Osteocyte (in vitro differentiated cells): ENCODE measurements around the gene GNPNAT1.

- PRO-cap = no peak
Observed at GRCh38 chr14:51547242-51547765, 104.4 kb upstream of the FRMD6 start.

DNA sequence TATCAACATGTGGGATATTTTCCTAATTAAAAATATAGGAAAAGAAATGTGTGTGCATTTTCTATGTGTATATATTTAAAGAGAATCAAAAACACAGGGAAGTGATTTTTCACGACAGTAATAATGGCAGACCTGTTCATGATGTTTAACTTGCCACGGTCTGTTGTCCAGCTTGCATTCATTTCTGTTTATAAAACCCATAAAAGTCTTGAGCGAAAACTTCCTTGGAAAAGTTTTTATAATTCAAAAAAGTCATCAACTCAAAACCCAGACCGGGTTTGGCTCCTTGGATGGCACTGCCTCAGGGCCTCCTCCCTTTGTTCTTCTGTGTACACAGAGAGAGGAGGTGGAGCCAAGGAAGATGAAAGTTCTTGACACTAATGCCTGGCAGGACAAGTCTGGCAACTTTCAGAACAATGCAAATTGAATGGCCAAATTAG is 86.9 kb upstream of the FRMD6 start:
- PRO-cap = no peak

DNA sequence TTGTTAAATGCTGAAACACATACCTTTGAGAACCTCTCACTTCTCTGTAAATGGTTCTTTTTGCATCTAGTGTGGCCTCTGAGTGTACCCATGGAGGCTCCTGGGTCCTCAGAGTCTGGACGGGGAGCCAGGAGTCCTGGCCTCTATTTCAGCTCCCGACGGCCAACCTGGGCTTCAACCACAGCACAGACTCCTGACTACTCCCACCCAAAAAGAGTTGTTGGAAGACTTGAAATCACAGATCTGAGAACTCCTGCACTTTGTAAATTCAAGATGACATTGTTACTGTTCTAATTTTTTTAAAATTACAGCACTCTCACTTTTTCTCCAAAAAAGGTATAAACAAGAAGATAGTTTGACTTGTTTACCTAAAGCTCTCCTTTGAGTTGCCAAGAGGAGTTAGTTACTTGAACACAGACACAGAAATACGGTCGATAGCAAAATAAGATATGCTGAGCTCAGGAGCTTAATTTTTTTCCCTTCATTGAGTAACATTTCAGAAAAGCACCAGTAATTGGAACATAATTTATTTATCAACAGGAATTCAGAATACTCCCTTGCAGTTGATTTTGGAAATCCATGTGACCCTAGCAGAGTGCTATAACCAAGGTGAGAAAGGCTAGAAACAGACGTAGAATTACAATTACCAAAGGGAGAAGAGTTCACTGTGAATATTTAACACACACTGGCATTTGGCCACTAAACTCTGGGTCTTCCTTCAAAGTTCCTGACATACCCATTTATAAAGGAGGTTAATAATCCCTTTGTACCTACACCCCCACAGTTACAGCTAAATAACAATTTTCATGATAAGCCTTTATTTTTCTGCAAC is 51.7 kb upstream of the FRMD6 start:
- PRO-cap = no peak

- PRO-cap = no peak
Observed at GRCh38 chr14:51789583-51789999, 70.8 kb upstream of the GNG2 start.

- PRO-cap = no peak
Observed at GRCh38 chr14:51855095-51855454, 5.3 kb upstream of the GNG2 start.

DNA sequence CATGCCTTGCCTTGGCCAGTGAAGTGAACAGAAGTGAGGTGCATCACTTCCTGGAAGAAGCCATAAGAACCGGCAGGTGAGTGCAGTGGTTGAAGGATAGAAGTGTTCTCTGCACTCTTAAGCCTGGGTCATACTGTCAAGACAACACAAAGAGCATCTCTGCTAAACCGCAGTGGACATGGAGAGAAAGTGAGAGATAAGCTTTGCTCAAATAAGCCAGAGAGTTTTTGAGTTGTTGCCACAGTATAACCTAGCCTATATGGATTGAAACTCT is 11.5 kb downstream of the GNG2 start:
- PRO-cap = no peak

DNA sequence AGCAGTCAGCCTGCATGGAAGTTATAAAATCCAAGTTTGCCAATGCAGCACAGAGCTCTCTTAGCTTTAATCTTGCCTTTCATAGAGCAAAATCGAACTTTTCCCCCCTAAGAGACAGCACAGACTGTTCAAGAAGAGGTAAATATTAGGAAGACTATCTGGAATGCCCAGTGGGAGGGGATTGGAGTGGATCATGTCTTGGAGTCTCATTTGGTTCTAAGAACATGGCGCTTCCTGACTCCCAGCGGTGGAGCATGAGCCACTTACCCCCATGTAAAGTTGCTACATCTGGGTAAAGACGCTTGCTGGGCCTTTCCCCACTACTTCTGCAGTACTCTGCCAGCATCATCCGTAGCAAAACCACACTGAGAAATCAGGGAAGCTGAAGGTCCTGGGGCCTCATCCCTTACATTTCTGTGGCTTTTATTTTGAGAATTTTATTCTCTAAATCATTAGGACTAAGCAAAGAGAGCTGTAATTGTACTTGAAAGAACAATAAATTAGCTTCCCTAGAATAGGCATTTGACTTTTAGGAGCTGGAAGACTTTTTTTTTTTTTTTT is 20.8 kb downstream of the GNG2 start:
- PRO-cap = no peak

GRCh38 chr14:51932653-51933106 is 56.7 kb upstream of the RTRAF start:
- PRO-cap = no peak

- PRO-cap = no peak
Observed at GRCh38 chr14:51940046-51940414, 49.3 kb upstream of the RTRAF start.

DNA sequence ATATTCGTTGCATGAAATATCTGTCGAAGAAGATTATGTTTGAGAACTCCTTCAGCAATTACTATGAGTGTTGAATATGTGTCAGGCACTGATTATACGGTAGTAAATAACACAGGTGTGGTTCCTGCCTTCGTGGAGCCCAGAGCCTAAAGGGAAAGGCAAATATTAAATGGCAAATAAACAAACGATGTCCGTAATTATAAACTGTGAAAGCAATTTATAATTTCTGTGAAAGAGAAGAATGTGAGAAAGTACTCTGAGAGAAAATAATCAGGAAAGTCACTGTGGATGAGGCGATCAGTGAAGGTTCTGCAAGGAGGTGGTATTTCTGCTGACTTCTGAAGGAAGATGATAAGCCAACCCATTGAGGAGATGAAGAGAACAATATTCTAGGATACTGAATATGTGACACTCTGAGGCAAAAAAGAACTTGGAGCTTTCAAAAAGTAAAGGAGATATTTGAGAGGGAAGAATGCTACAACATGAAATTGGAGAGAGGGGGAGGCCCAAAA is 27.9 kb upstream of the RTRAF start:
- PRO-cap = no peak

DNA sequence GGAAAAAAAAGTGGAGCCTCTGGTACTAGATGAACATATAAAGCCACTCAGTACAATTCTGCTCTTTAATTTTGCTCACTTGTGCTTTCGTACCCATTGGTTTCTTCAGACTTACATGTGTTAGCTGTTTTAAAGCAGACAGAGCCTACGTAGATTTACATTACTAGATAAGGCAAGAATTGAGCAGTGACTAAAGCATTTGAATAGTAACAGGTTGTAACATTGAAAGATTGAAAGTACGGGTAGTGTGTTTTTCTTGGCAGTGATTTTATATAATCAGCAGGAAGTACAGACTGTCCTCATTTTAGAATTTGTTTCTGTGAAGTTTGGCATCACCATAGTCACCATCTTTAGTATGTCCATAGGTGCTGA is 13.9 kb downstream of the RTRAF start:
- PRO-cap = no peak

DNA sequence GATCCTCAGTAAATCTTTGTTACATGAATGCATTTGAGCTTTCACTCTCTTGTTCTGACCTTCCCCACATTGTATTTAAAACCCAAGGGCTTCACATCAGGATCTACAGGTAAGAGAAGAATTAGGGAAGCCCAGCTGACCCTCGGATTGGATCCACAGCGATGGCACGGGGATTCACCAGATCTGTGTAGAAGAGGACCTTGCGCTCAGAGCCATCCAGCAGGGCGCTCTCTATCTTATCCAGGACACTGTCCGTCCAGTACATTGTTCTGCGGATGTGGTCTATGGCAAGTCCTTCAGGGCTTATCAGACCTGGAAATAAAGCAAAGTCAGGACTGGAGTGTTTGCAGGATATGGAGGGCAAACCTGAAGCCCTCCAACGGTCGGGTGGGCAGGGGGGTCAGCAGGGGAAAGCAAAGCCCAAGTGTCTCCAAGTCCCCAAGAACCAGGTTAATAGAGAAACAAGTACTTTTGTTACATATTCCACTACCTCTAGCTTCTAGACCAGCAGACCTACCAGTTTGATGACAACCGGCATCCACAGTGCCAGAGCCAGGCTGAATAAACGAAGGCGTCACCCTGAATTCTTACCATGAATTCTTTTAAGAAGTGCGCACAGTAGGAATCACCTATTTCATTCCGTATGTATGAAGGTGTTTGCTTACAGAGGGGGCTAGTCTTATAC is 21.5 kb downstream of the RTRAF start:
- PRO-cap = no peak

- PRO-cap = no peak
Observed at GRCh38 chr14:52013252-52013566, 23.9 kb downstream of the RTRAF start.

DNA sequence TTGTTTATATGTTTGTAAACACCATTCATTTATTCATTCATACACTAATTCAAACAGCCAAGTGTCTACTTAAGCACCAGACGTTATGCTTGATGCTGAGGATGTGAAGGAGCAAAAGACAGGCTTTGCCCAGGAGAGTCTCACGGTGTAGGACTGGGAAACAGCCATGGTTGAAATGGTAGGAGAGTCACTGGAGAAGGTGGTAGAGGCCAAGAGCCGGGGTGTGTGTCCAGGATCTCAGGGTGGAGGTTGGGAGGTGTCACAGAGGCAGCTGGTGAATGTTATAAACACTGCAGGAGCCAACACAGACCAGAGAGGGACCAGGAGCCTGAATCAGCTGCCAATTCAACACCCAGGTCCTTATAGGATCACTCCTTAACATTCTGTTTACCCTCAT is 7.5 kb downstream of the NID2 start:
- PRO-cap = no peak

DNA sequence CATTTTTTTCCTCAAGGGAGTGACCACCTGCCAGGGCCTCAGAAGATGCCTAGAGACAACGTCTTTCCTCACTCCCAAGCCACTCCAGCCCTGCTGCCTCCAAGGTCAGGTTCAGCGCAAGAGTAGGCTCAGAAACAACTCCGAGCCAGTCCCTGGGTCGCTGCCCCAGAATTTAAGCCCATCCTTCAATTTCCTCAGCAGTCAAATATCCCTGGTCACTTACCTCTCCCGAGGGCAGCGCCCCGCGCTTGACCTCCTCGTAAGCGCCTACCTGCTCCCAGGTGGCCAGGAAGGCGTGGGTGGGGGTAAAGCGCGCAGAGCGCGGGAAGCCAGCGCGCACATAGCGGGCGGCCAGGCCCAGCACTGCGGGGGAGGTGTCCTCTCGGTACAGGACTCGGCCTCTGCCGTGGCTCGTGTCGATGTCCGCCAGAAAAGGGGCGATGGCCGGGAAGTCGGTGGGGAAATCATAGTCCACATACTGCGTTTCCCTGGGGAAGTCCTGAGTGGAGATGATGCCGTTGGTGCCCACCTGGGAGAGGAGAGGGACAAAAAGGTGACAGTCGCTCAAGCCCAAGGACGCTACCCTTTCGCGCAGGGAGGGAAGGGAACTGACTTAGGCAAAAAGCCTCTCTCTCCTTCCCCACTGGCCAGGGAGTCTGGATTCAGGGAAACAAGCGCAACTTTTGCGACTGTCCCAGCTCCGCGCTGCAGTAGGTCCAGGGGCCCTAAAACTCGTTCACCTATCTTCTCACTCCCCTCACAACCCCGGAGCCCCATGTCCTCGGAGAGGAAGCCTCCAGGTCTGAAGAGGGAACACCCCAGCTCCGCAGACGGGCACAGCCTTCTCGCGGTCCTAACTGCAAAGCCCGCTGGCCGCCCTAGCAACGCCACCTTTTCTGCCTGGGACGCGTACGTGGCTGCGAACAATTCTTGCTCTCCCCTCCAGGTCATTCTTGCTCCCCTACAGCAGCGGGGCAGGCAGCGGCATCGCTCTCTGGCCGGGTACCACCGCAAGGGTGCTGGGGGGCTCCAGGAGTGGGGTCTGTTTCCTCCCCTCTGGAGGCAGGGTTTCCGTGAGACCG is 883 bp downstream of the NID2 start:
- PRO-cap = no peak

GRCh38 chr14:52351939-52352520 is 37.9 kb downstream of the PTGER2 start:
- PRO-cap = no peak

DNA sequence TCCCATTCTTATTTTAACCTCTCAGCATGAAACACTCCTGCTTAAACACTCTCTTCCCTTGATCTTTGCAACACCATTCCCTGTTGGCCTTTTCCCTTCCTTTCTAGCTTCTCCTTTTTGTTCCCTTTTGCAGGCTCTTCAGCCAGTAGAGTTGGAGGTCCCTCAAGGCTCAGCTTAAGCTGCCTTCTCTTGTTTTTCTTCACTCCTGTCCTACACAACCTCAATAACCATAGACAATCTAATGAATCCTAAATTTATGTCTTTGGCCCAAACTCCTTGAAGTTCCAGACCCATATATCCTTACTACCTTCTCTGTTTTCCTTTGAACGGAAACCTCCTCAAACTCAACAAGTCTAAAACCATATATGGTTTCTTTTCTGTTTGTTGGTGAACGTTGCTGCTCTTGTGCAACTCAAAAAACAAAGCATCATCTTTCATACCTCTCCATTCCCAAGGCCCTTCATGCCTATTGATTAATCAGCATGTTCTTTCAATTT is 81.5 kb downstream of the TXNDC16 start:
- PRO-cap = no peak

- PRO-cap = no peak
Observed at GRCh38 chr14:52490758-52491309, 61.5 kb downstream of the TXNDC16 start.

DNA sequence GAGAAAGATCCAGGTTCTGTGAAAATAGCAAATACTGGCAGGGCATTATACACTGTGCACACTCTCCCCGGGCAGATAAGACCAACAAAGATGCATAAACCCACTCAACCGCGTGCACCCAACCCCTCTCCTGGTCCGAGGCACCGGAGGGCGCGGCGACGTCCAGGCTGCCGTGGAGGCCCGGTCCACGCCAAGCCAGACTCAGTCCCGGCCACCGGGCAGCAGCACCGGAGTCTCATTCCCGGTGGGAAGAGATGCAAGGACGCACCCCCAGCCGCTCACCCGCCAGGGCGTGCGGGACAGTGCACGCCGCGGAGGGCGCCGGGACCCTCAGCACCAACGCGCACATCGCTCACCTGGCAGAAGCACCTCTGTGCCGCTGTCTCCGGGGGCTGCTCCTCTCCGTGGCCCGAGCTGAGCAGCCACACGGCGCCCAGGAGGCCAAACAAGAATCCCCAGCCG is 315 bp downstream of the ERO1A start:
- PRO-cap = unidirectional peak, plus-strand start at position 238 of the sequence

GRCh38 chr14:52791125-52791722 is at the start of gene GNPNAT1:
TSS of gene GNPNAT1 (minus strand) at chr14:52791607.
- PRO-cap = bidirectional peak, plus-strand start at chr14:52791781, minus-strand start at chr14:52791607